ENCODE data around the gene AFDN.

DNA sequence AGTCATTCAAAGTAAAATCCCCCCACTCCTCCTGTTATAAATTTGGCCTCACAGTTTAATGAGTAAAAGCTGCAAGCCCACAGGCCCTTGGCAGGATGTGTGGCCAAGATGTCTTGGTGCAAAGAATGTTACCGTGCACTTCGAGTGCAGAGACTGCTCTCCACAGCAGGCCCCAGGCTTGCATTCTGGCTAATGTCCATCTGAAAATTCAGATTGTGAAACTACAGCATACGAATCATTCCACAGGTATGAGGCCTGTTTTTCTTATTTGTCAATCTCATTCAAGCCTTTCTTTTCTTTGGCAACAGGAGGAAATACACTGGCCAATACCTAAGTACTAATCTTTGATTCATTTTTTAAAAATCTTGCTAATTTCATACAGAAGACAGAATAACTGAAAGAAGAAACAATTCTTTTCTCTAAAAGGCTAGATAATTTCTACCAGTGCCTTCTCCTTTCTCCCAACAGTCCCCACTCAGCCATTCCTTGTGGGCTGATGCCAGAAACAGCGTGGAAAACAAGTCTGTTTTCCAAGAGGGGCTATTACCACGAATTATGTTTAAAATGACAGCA, 7.0 kb downstream of the RPS6KA2 start:
- RRBS, 2 experiments, result no CpG with 5 or more reads among the region's 5 CpGs
CAGE:
- cytosol, long polyA minus RNA, result no peak
- cytosol, long polyA plus RNA, result no peak
- long polyA plus RNA, result no peak
- nucleus, long polyA minus RNA, result no peak
- nucleus, long polyA plus RNA, result no peak

DNA sequence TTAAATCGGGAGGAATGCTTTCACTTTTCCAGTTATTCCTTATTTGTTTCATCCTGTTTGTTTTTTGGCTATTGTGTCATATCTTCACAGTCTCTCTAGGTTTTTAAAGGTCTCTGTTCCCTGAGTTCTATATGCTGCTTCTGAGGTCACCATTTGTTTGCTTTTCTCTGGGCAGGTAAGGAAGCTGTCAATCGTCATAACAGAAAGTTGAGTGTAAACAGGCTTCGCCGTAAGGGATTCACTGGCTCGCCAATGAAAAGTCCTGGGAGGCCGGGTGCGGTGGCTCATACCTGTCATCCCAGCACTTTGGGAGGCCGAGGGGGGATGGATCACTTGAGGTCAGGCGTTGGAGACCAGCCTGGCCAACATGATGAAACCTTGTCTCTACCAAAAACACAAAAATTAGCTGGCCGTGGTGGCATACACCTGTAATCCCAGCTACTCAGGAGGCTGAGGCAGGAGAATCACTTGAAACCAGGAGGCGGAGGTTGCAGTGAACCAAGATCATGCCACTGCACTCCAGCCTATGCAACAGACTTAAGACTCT, 48.8 kb upstream of the RPS6KA2 start:
- RRBS, 2 experiments, result no CpG with 5 or more reads among the region's 11 CpGs
CAGE:
- cytosol, long polyA minus RNA, result no peak
- cytosol, long polyA plus RNA, result no peak
- long polyA plus RNA, result no peak
- nucleus, long polyA minus RNA, result no peak
- nucleus, long polyA plus RNA, result no peak

GRCh38 chr6:166898744-166899249, 57.6 kb downstream of the RNASET2 start:
- RRBS, 2 experiments, result 94 to 95% methylated on average over 25 of the region's 40 CpGs
CAGE:
- cytosol, long polyA minus RNA, result no peak
- cytosol, long polyA plus RNA, result no peak
- long polyA plus RNA, result no peak
- nucleus, long polyA minus RNA, result no peak
- nucleus, long polyA plus RNA, result no peak

DNA sequence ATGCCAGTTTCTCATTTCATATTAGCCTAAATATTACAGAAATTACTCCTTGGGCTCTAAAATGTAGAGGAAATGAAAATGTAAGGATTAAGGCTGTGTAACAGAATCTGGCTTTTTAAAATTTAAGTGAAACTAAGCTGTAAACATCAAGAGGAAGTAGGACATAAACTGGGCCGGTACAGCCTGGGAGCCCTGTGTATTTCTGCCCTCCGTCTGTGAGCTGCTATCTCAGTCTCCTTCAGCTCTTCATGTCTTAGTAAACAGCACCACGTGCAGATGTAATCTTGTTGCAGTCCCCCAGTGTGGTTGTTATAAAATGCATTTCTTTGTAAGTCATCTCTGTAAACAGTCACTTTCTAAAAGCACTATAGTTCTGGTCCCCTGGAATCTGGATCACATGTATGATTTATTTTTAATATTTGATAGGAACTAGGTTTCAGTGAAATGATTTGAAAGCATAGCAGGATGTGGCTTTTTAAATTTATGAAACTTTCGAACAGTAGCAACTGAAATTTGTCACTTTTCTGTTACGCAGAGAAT, 42.1 kb downstream of the CEP43 start:
- RRBS, 2 experiments, result no CpG with 5 or more reads among the region's 5 CpGs
CAGE:
- cytosol, long polyA minus RNA, result no peak
- cytosol, long polyA plus RNA, result no peak
- long polyA plus RNA, result no peak
- nucleus, long polyA minus RNA, result no peak
- nucleus, long polyA plus RNA, result no peak

GRCh38 chr6:167079720-167080266, 43.1 kb upstream of the CCR6 start:
- RRBS, 2 experiments, result no CpG with 5 or more reads among the region's 11 CpGs
CAGE:
- cytosol, long polyA minus RNA, result no peak
- cytosol, long polyA plus RNA, result no peak
- long polyA plus RNA, result no peak
- nucleus, long polyA minus RNA, result no peak
- nucleus, long polyA plus RNA, result no peak

GRCh38 chr6:167129891-167130782, 7.2 kb downstream of the CCR6 start:
- RRBS, 2 experiments, result no CpG with 5 or more reads among the region's 8 CpGs
CAGE:
- cytosol, long polyA minus RNA, result no peak
- cytosol, long polyA plus RNA, result no peak
- long polyA plus RNA, result no peak
- nucleus, long polyA minus RNA, result no peak
- nucleus, long polyA plus RNA, result no peak

DNA sequence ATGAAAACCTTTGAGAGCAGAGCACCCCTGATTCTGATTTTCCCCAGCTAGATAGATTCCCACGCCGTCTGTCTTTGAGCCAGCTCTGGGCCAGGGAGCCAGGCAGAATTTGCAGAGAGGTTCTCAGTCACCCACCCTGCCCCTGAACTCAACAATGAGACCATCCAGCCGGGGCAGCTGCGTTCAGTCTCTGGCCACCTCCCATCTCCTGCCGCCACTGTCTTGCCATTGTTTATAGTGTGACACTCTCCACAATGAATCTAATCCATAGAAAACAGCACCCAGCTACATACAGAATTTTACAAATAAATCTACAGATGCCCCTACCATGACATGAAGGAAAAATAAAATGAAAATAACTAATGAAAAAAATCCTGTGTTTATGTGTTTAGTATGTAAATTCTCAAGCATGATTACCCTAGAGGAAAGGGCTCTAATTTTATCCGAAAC, 171.3 kb downstream of the TTLL2 start:
- RRBS, 2 experiments, result no CpG with 5 or more reads among the region's 6 CpGs
CAGE:
- cytosol, long polyA minus RNA, result no peak
- cytosol, long polyA plus RNA, result no peak
- long polyA plus RNA, result no peak
- nucleus, long polyA minus RNA, result no peak
- nucleus, long polyA plus RNA, result no peak

GRCh38 chr6:167498934-167499783, 174.3 kb downstream of the TTLL2 start:
- RRBS, 2 experiments, result no CpG with 5 or more reads among the region's 13 CpGs
CAGE:
- cytosol, long polyA minus RNA, result no peak
- cytosol, long polyA plus RNA, result no peak
- long polyA plus RNA, result no peak
- nucleus, long polyA minus RNA, result no peak
- nucleus, long polyA plus RNA, result no peak

DNA sequence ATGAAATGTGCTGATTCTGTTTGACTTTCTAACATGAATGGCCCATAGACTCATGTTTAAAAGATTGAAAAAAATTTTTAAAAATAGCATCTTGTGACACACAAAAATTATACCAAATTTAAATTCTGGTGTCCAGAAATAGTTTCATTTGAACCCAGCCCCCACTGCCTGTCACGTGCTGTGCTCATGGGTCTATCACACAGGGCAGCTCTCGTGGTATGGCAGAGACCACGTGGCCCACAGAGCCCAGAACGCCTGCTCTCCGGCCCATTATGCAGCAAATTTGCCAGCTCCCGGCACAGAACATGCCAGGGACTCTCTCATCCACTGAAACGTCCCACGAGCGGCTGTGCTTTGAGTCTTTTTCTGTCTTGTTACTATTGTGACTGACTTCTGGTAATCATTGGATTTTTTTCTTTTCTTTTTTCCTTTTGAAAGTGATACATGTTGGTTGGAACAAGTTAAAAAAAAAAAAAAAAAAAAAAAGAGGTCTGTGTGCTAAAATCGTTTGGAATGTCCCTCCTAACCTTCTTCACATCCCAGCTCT, 224.4 kb downstream of the TTLL2 start:
- RRBS, 2 experiments, result no CpG with 5 or more reads among the region's 10 CpGs
CAGE:
- cytosol, long polyA minus RNA, result no peak
- cytosol, long polyA plus RNA, result no peak
- long polyA plus RNA, result no peak
- nucleus, long polyA minus RNA, result no peak
- nucleus, long polyA plus RNA, result no peak

- RRBS, 2 experiments, result no CpG with 5 or more reads among the region's 43 CpGs
CAGE:
- cytosol, long polyA minus RNA, result no peak
- cytosol, long polyA plus RNA, result no peak
- long polyA plus RNA, result no peak
- nucleus, long polyA minus RNA, result no peak
- nucleus, long polyA plus RNA, result no peak
Observed at GRCh38 chr6:167574380-167575492, 249.8 kb downstream of the TTLL2 start.

- RRBS, 2 experiments, result no CpG with 5 or more reads among the region's 27 CpGs
CAGE:
- cytosol, long polyA minus RNA, result no peak
- cytosol, long polyA plus RNA, result no peak
- long polyA plus RNA, result no peak
- nucleus, long polyA minus RNA, result no peak
- nucleus, long polyA plus RNA, result no peak
Observed at GRCh38 chr6:167698929-167700185, 127.4 kb upstream of the AFDN start.

GRCh38 chr6:167711530-167712114, 115.1 kb upstream of the AFDN start:
- RRBS, 2 experiments, result no CpG with 5 or more reads among the region's 8 CpGs
CAGE:
- cytosol, long polyA minus RNA, result no peak
- cytosol, long polyA plus RNA, result no peak
- long polyA plus RNA, result no peak
- nucleus, long polyA minus RNA, result no peak
- nucleus, long polyA plus RNA, result no peak

- RRBS, 2 experiments, result no CpG with 5 or more reads among the region's 11 CpGs
CAGE:
- cytosol, long polyA minus RNA, result no peak
- cytosol, long polyA plus RNA, result no peak
- long polyA plus RNA, result no peak
- nucleus, long polyA minus RNA, result no peak
- nucleus, long polyA plus RNA, result no peak
Observed at GRCh38 chr6:167824524-167824899, 2.2 kb upstream of the AFDN start.

DNA sequence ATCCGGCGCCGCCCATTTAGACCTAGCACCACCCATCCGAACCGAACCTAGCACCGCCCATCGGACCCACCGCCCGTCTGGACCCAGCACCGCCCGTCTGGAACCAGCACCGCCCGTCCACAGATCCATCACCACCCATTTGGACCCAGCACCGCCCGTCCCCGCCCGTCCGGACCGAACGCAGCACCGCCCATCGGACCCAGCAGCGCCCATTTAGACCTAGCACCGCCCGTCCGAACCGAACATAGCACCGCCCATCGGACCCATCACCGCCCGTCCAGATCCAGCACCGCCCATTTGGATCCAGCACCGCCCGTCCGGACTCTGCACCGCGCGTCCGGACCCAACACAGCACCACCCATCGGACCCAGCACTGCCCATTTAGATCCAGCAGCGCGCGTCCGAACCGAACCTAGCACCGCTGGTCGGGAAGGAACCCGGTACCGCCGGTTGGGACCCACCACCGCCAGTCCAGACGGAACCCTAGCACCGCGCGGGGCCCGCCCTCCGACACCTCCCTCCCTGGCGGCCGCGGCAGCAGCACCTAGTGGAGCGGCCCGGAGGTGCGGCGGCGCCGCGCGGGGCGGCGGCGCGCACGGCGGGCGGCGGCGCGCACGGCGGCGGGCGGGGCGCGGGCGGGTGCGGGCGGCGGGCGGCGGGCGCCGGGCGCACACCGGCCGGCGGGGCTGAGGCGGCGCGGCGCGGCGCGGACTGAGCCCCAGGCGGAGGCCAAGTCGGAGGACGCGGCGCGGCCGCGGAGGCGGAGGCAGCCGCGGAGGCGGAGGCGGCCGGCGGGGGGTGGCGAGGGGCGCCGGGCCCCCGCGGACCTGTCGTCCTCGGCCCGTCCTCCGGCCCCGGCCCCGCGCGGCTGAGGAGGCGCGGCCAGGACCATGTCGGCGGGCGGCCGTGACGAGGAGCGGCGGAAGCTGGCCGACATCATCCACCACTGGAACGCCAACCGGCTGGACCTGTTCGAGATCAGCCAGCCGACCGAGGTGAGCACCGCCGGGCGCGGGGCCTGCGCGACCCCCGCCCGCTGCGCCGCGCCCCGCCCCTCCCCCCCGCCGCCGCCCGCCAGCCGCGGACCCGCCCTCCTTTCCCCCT, at the start of gene AFDN:
Gene AFDN (plus strand): TSS at position 669 of the 1,104 bp plus-strand sequence.
- RRBS, 2 experiments, result 2% methylated on average over 45 to 46 of the region's 165 CpGs
CAGE:
- cytosol, long polyA minus RNA, result start-site peak on the plus strand centred at position 713 of the sequence, 49 bp wide, 19 reads; start-site peak on the plus strand centred at position 811 of the sequence, 40 bp wide, 18 reads; start-site peak on the plus strand centred at position 959 of the sequence, 14 bp wide, 19 reads
- cytosol, long polyA plus RNA, result start-site peak on the plus strand centred at position 784 of the sequence, 292 bp wide, 105 and 158 reads in 2 replicates
- long polyA plus RNA, result start-site peak on the plus strand centred at position 897 of the sequence, 186 bp wide, 194 and 115 reads in 2 replicates
- nucleus, long polyA minus RNA, result start-site peak on the plus strand centred at position 698 of the sequence, 80 bp wide, 25 reads
- nucleus, long polyA plus RNA, result no peak

- RRBS, 2 experiments, result 1 to 2% methylated on average over 42 to 44 of the region's 82 CpGs
CAGE:
- cytosol, long polyA minus RNA, result start-site peak on the plus strand at chr6:167827604-167827745, 24 reads
- cytosol, long polyA plus RNA, result start-site peak on the plus strand at chr6:167827585-167827885, 24 and 27 reads in 2 replicates
- long polyA plus RNA, result no peak
- nucleus, long polyA minus RNA, result no peak
- nucleus, long polyA plus RNA, result no peak
Observed at GRCh38 chr6:167827347-167828198, 862 bp downstream of the AFDN start.

GRCh38 chr6:167839739-167840171, 13.0 kb downstream of the AFDN start:
- RRBS, 2 experiments, result no CpG with 5 or more reads among the region's 6 CpGs
CAGE:
- cytosol, long polyA minus RNA, result no peak
- cytosol, long polyA plus RNA, result no peak
- long polyA plus RNA, result no peak
- nucleus, long polyA minus RNA, result no peak
- nucleus, long polyA plus RNA, result no peak

DNA sequence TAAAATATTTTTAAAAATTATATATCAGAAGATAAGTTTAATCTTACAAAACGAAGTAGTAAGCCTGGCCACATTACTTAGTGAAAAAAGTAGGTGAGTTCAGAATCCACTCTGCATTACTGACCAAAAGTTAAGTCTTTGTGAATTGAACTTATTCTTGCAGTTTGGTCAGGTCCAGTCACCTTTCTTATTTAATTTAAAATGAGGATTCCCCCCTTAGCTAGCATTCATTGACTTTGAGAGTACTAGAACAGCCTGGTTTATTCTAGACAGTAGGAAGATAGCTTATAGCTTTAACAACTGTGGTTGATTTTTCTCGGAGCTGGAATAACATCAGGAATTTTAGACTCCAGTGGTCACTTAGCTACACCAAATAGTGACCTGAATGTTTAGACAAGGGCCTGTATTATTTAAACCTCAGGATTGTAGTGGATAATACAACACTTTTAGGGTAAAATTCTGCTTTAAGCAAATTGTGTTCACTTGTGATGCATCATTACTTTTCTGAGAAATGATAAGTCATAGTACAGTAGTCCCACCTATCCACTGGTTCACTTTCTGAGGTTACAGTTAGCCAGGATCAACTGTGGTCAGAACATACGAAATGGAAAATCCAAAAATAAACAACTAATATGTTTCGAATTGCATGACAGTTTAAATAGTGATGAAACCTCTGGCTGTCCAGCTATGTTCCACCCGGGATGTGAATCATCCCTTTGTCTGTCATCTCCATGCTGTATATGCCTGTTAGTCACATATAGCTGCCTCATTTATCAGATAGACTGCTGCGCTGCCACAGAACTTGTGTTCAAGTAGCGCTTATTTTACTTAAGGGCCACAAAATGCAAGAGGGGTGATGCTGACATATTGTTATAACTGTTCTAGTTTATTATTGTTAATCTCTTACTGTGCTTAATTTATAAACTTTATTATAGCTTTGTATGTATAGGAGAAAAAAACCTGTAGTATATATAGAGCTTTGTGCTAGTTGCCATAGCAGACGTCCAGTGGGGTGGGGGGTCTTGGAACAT, 29.0 kb downstream of the AFDN start:
- RRBS, 2 experiments, result no CpG with 5 or more reads among the region's 8 CpGs
CAGE:
- cytosol, long polyA minus RNA, result no peak
- cytosol, long polyA plus RNA, result no peak
- long polyA plus RNA, result no peak
- nucleus, long polyA minus RNA, result no peak
- nucleus, long polyA plus RNA, result no peak

- RRBS, 2 experiments, result no CpG with 5 or more reads among the region's 4 CpGs
CAGE:
- cytosol, long polyA minus RNA, result start-site peak on the plus strand at chr6:167870387-167870477, 124 reads
- cytosol, long polyA plus RNA, result no peak
- long polyA plus RNA, result no peak
- nucleus, long polyA minus RNA, result no peak
- nucleus, long polyA plus RNA, result no peak
Observed at GRCh38 chr6:167870167-167870738, 43.5 kb downstream of the AFDN start.

DNA sequence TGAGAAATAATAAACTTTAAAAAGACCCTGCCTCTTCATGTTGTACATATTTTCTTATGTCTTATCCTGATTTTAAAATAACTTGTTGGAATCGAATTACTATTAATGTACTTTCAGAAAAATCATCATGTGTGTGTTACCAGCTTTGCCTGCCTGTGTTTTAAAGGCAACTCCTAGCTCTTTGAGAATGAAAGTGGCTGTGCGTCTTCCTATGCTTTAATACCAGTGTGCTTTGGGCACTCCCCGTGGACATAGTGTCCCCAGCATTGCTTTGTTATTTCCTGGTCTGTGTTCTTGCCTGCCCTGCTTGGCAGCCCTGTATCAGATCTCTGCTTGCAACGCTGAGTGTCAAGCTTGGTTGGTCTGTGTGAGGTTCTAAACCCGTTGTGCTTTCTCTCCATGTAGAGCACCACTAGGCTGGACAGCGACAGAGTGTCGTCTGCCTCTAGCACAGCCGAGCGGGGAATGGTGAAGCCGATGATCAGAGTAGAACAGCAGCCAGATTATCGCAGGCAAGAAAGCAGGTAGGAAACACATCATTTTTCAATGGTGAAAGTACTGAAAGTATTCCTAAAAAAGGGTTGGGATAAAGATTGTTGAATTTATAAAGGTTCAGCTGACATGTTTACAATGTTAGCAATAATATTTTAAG, 80.2 kb downstream of the AFDN start:
- RRBS, 2 experiments, result no CpG with 5 or more reads among the region's 11 CpGs
CAGE:
- cytosol, long polyA minus RNA, result no peak
- cytosol, long polyA plus RNA, result no peak
- long polyA plus RNA, result no peak
- nucleus, long polyA minus RNA, result no peak
- nucleus, long polyA plus RNA, result no peak

GRCh38 chr6:167965291-167966158, 31.9 kb upstream of the KIF25 start:
- RRBS, 2 experiments, result 97 to 98% methylated on average over 7 of the region's 37 CpGs
CAGE:
- cytosol, long polyA minus RNA, result no peak
- cytosol, long polyA plus RNA, result no peak
- long polyA plus RNA, result no peak
- nucleus, long polyA minus RNA, result no peak
- nucleus, long polyA plus RNA, result no peak